ENCODE measurements around a stretch of chr7.

GRCh38 chr7:131105476-131105638 lies 222.3 kb upstream of the MKLN1 start:
- PRO-cap = unidirectional peak, plus-strand start at chr7:131105587
- RAMPAGE, long total RNA = no peak

DNA sequence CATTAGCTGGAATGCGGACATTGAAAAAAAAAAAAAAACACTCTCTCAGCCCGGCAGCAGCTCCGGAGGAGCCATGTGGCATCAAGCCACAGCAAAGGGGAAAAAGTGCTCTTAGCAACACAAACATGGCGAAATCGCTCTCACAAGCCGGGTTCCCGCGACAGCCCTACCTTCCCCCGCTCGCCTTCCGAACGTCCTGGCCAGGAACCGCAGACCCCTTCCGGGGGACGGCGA lies 220.5 kb upstream of the MKLN1 start:
- PRO-cap = no peak
- RAMPAGE, long total RNA = no peak

DNA sequence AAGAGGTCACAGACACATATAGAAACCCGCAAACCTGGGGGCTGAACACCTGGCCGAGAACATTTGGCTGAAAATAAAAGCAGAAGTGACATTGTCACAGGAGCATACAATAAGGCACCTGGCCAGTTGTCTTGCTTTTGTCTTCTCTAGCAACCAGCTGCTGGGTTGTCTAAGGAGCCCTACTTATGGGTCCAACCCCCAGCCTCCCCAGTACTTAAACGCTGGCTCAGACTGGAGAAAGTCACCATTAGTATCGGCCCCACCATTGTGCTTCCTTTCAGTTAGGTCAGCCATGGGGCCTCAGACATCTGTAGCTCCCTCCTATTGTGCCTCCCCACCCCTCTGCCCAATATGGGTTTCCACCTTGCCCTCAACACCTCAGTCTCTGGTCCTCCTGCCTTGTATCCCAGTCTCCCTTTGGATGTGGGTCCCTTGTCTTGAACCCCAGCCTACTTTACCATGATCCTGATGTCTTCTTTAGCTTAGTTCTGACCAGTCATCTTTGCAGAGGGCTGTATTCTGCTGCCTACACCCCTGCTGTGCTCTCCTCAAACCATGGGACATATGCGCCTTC lies 203.3 kb upstream of the MKLN1 start:
- PRO-cap = no peak
- RAMPAGE, long total RNA = no peak

DNA sequence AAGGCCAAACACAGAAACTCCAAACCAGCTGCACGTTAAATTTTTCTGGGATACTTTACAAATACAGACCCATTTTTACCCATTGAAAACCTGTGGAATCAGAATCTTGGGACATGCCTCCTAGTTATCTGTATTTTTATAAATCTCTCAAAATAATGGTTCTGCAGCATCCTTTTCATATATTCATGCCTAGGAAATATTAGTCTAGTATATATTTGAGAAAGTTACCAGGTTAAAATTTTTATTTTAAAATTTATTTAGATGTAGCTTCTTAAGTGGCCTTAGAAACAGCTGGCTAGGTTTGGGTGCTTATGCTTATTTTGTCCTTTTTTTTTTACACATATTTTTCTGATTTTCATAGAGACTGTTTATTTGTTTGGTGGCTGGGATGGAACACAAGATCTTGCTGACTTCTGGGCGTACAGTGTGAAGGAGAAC lies 101.0 kb downstream of the MKLN1 start:
- PRO-cap = no peak
- RAMPAGE, long total RNA = no peak

GRCh38 chr7:131524108-131524537 lies 32.3 kb downstream of the PODXL start:
- PRO-cap = unidirectional peak, minus-strand start at chr7:131524309
- RAMPAGE, long total RNA = no peak

- PRO-cap = no peak
- RAMPAGE, long total RNA = no peak
Observed at GRCh38 chr7:131691970-131692543, 135.6 kb upstream of the PODXL start.

DNA sequence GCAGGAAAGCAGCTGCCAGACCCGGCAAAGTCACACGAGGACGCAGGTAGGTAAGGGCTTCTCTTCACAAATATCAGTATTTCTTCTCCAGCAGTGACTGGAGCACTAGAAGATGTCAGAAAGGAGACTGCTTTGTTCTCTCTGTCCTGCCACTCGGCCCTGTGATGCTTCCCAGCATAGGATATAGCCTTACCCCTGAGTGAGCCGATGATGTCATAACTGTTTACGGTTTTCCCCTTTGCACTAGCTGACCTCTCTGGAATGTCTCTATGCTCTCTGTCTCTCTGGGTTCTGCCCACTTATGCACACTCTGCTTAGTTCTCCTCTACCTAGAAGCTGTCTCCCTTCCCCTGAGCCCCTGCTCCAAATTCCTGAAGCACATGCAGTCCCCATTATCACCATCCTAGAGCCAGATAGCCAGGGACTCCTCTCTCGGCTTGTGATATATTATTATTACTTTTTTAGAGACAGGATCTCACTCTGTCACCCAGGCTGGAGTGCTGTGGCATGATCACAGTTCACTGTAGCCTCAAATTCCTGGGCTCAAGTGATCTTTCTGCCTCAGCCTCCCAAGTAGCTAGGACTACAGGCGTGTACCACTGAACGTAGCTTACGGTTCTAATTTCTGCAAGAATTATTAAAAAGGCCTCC lies 167.6 kb upstream of the PODXL start:
- PRO-cap = no peak
- RAMPAGE, long total RNA = no peak

DNA sequence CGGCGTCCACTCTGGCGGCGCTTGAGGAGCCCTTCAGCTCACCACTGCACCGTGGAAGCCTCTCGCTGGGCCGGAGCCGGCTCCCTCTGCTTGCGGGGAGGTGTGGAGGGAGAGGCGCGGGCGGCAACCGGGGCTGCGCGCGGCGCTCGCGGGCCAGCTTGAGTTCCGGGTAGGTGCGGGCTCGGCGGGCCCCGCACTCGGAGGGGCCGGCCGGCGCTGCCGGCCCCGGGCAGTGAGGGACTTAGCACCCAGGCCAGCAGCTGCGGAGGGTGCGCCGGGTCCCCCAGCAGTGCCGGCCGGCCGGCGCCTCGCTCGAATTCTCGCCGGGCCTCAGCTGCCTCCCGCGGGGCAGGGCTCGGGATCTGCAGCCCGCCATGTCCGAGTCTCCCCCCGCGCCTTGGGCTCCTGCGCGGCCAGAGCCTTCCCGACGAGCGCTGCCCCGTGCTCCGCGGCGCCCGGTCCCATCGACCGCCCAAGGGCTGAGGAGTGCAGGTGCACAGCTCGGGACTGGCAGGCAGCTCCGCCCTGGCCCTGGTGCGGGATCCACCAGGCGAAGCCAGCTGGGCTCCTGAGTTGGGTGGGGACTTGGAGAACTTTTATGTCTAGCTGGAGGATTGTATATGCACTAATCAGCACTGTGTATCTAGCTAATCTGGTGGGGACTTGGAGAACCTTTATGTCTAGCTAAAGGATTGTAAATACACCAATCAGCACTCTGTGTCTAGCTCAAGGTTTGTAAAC lies 353.0 kb upstream of the PODXL start:
- PRO-cap = no peak
- RAMPAGE, long total RNA = no peak

DNA sequence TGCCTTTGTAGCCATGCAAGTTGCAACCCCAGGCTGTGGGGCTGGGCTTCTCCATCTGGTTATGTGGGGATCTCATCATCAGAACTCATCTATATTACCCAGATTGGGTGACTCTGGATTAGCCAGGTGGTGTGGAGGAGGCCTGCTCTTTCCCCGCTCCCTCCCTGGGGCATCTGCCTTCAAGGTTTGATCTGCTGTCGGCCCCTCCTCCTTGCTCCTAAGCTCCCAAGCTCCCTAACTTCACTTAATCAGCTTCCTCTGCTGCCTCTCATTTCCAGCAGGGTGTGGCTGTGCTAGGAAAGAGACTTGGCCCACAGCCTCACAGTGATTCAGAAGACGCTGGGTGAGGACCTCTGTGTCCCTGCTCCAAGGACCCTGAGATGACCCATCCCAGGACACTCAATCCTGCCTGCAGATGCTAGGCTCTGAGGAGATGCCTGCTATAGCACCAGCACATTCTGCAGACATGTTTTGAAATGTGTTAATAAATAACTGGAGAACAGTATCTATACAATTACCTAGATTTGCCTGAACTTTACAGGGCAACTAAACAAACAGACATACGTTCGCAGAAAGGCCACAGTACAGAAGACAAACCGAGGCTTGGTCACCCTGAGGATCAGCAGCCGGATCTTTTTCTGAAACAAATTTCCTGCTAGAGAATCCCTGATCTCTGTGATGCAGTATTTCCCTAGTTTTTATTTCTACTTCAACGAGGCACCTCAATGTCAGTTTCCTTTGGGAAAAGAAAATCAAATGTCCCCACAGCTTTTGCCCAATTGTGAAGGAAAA lies 392.2 kb upstream of the PODXL start:
- PRO-cap = no peak
- RAMPAGE, long total RNA = no peak

- PRO-cap = no peak
- RAMPAGE, long total RNA = no peak
Observed at GRCh38 chr7:132376368-132376892, 199.8 kb downstream of the PLXNA4 start.

GRCh38 chr7:132577203-132577793 lies 1.0 kb upstream of the PLXNA4 start:
- PRO-cap = unidirectional peak, minus-strand start at chr7:132577315; unidirectional peak, minus-strand start at chr7:132577477
- RAMPAGE, long total RNA = no peak

DNA sequence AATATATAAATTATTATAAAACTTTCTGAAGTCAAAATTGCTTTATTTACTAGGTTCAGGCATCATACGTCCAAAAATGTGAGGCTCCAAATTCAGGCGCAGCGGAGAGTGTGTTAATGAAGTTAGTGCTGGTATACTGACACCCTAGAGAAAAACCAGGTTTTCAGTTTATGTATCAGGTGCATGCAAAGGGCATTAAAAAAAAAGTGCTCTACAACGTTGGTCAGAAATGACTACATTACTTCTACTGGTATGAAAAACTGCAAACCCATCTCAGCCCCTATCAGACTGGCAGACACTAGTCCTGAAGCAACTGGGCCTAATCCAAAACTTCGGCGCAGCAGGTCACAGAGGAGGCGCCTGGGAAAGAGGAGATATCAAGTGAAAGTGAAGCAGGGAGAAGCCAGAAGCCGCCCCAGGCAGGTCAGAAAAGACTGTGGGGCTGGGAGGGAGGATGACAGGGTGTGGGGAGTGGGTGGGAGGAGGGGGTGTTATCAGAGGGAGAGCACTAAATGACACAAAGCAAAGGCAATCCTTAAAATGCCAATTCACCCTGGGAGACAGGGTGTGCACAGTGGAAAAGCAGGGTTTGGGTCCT lies 886 bp downstream of the CHCHD3 start:
- PRO-cap = no peak
- RAMPAGE, long total RNA = no peak

GRCh38 chr7:133504585-133505287 lies 251.9 kb downstream of the EXOC4 start:
- PRO-cap = no peak
- RAMPAGE, long total RNA = no peak

DNA sequence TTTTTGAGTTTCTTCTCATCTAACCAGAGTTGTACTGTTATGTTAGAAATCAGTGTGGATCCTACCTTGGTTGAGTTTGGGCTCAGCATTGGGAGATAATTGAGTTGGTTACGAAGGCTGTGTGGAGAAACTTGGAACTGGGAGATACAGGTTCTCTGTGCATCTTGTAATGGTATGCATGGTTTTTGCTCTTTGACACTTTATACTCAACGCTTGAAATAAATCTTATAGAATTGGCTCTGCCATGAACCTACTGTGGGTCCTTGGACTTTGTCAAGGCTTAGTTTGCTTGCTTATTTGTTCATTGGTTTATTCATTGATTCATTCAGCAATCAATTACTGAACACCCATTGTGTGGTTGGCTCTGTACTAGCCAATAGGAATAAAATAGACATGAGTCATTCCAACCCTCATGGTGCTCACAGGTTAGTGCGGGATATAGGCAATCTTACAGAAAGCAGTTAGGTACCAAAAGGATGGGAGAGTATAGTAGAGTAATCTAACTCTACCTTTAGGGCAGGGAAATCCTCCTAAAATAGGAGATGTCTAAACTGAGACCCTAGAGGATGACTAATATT lies 404.7 kb downstream of the EXOC4 start:
- PRO-cap = no peak
- RAMPAGE, long total RNA = no peak

- PRO-cap = no peak
- RAMPAGE, long total RNA = no peak
Observed at GRCh38 chr7:133805213-133805972, 321.7 kb upstream of the LRGUK start.

- PRO-cap = no peak
- RAMPAGE, long total RNA = no peak
Observed at GRCh38 chr7:134026220-134026978, 100.7 kb upstream of the LRGUK start.

DNA sequence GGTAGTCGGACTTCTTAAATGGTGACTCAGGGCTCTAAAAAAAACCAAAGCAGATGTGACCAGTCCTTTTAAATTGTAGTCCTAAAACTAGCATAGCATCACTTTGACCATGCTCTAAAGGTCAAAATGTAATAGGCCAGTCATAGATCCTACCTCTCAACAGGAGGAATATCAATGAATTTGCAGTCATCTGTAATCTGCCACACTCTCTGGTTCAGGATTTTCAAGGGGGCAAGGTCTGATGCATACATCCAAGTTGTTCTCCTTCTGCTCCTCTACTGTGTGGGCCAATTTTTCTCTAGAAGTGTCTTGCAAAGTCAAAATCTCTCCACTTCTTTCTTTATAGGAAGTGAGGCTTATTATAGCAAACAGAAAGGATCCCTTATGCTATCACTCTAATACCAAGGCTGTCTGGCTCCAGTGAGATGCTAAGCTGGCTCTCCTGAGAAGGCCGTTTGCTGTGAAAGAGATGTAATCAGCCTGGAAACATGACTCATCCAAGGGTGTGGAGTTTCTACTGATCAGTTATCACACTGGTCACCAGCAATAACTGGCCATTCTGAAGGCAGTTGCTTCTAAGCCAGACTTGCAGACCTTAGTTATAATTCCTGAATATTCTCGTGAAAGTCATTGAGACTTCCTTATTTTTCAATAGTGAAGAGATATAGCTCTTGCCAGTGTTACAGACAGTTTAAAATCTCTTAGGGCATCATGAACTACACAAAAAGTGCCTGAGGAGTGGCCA lies 43.3 kb upstream of the LRGUK start:
- PRO-cap = no peak
- RAMPAGE, long total RNA = no peak

DNA sequence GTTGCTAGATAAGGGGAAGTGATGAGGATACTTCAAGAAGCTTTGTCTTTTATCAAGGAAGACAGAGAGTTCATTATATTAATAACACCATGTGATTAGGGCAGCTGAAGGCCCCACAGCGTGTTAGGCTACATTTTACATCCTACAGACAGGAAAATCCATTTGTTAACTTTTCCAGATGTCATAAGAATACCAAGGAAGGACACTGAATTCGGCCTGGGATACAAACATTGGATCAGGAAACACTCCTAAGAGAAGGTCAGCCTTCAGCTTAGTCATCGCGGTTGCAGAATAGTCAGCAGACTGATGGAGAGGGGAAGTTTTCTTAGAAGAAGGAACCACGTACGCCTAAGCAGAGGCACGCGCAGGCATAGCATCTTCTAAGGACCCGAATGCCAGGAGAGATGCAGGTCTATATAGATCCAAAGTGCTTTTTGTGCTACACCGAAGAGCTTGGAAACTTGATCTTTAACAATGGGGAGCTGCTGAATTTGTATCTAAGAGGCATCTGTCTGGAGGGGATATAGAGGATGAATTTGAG lies 85.7 kb downstream of the LRGUK start:
- PRO-cap = no peak
- RAMPAGE, long total RNA = no peak

- PRO-cap = unidirectional peak, plus-strand start at chr7:134516059
- RAMPAGE, long total RNA = no peak
Observed at GRCh38 chr7:134515824-134516284, 11.5 kb upstream of the AKR1B10 start.

GRCh38 chr7:134528015-134528599 lies 740 bp downstream of the AKR1B10 start:
- PRO-cap = no peak
- RAMPAGE, long total RNA = no peak